K562 (cell line): ENCODE measurements around a stretch of chr7.

GRCh38 chr7:149880-150329 is 42.5 kb upstream of the FAM20C start:
- RAMPAGE, long total RNA = no peak
- RRBS = 68% methylated on average over 4 of the region's 23 CpGs
PRO-cap:
- standard = no peak
- CoPRO, capped RNA only, 2 experiments = no peak in any of the 2 experiments
- CoPRO, capped and uncapped RNA, 2 experiments = no peak in any of the 2 experiments
- CoPRO, uncapped RNA only, 2 experiments = no peak in any of the 2 experiments
CAGE:
- cytosol, long polyA plus RNA = no peak
- long polyA plus RNA = no peak
- nucleolus, long total RNA = no peak
- nucleus, long polyA plus RNA = no peak

- RAMPAGE, long total RNA = no peak
- RRBS = no CpG with 5 or more reads among the region's 16 CpGs
PRO-cap:
- standard = no peak
- CoPRO, capped RNA only, 2 experiments = no peak in any of the 2 experiments
- CoPRO, capped and uncapped RNA, 2 experiments = no peak in any of the 2 experiments
- CoPRO, uncapped RNA only, 2 experiments = no peak in any of the 2 experiments
CAGE:
- cytosol, long polyA plus RNA = no peak
- long polyA plus RNA = no peak
- nucleolus, long total RNA = no peak
- nucleus, long polyA plus RNA = no peak
These were observed 20.7 kb downstream of the FAM20C start for GRCh38 chr7:212969-213605.

DNA sequence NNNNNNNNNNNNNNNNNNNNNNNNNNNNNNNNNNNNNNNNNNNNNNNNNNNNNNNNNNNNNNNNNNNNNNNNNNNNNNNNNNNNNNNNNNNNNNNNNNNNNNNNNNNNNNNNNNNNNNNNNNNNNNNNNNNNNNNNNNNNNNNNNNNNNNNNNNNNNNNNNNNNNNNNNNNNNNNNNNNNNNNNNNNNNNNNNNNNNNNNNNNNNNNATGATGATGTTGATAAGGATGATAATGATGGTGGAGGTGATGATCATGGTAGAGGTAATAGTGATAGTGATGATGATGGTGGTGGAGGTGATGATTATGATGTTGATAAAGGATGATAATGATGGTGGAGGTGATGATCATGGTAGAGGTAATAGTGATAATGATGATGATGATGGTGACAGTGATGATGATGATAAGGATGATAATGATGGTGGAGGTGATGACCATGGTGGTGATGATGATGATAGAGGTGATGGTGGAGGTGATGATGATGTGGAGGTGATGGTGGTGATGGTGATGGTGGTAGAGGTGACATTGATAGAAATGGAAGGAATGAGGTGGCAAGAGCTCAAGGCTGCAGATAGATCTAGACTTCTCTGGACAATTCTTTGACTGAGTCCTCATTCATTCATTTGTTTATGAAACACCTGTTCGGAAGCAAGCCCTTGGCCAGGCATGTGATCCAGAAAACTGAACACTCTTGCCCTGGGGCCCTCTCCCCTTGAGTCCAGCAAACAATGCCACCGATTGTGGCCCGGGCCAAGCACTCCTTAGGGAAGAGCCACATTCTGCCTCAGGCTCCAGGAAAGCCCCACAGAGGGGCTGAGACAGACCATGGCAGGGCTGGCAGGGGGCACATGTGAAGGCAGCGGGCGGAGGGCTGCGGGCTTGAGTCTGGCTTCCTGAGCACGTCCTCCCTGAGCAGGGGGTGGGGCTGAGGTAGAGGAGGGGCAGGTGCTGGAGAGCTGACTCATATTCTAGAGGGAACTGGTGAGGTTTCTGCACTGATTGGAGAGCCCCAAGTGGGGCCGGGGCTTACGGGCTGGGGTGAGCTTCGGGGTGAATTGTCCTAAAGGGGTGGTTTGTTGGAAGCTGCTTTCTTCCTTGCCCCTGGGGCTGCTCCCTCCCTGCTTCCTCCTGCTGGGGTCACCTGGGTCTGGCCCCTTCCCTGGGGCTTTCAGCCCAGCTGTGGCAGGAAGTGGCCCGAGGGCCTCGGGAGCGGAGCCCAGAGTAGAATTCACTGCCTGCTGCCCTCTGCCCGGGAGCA is 48.1 kb downstream of the FAM20C start:
- RAMPAGE, long total RNA = no peak
- RRBS = no CpG with 5 or more reads among the region's 14 CpGs
PRO-cap:
- standard = no peak
- CoPRO, capped RNA only, 2 experiments = no peak in any of the 2 experiments
- CoPRO, capped and uncapped RNA, 2 experiments = no peak in any of the 2 experiments
- CoPRO, uncapped RNA only, 2 experiments = no peak in any of the 2 experiments
CAGE:
- cytosol, long polyA plus RNA = no peak
- long polyA plus RNA = no peak
- nucleolus, long total RNA = no peak
- nucleus, long polyA plus RNA = no peak

DNA sequence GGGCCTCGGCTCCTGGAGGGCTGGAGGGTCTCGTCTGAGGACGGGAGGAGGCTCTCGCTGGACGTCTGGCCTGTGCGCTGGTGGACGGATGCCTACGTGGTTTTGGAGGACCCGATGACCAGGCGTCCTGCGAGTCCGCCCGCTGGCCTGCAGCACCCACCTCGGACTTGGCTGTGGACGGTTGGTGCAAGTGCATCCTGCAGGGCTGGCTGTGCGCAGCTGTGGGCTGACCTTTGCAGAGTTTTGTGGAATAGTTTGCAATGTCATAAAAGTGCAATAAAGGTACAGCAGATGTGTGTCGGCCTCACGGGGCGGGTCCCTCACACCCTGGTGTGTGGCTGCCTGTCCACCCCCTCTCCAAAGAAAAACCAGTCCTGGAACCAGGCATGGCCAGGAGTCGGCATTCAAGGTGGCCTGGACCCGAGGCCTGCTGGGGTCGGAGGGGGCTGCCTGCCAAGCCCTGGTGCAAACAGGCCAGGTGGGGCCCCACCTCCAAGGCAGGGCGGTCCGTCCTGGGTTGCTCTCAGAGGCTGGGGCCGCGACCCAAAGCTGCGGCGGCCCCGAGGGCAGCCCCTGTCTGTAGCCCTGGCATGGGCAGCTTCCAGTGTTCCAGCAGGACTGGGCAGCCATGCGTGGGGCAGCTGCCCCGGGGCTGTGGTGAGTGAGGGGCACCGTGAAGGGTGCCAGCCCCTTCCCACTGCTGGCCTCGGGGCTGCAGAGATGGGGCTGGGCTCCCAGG is 29.4 kb upstream of the FOXL3 start:
- RAMPAGE, long total RNA = no peak
- RRBS = no CpG with 5 or more reads among the region's 33 CpGs
PRO-cap:
- standard = no peak
- CoPRO, capped RNA only, 2 experiments = no peak in any of the 2 experiments
- CoPRO, capped and uncapped RNA, 2 experiments = no peak in any of the 2 experiments
- CoPRO, uncapped RNA only, 2 experiments = no peak in any of the 2 experiments
CAGE:
- cytosol, long polyA plus RNA = no peak
- long polyA plus RNA = no peak
- nucleolus, long total RNA = no peak
- nucleus, long polyA plus RNA = no peak

DNA sequence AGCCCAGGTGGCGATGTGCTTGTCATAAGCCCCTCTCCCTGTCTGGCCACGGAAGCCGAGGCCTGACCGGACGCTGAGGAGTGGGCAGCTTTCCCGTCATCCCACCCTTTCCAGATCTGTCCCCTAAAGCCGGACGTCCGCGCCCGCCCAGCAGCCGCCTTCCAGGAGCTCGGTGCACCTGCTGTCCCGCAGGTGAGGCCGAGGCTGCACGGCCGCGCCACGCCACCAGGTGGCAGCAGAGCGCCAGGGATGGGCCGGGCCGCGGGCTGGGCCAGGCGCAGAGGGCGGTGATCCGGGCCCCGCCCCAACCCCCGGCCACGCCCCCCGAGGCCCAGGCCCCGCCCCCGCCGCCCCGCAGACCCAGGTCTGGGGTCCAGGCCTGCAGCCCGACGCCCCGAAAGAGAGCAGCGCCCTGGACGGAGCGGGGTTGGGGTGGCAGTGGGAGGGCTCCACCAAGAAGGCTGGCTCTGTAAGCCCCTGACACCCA is 32.1 kb downstream of the FOXL3 start:
- RAMPAGE, long total RNA = no peak
- RRBS = 8% methylated on average over 10 of the region's 40 CpGs
PRO-cap:
- standard = no peak
- CoPRO, capped RNA only, 2 experiments = no peak in any of the 2 experiments
- CoPRO, capped and uncapped RNA, 2 experiments = no peak in any of the 2 experiments
- CoPRO, uncapped RNA only, 2 experiments = no peak in any of the 2 experiments
CAGE:
- cytosol, long polyA plus RNA = no peak
- long polyA plus RNA = no peak
- nucleolus, long total RNA = no peak
- nucleus, long polyA plus RNA = no peak

- RAMPAGE, long total RNA = no peak
- RRBS = no CpG with 5 or more reads among the region's 8 CpGs
PRO-cap:
- standard = no peak
- CoPRO, capped RNA only, 2 experiments = no peak in any of the 2 experiments
- CoPRO, capped and uncapped RNA, 2 experiments = no peak in any of the 2 experiments
- CoPRO, uncapped RNA only, 2 experiments = no peak in any of the 2 experiments
CAGE:
- cytosol, long polyA plus RNA = no peak
- long polyA plus RNA = no peak
- nucleolus, long total RNA = no peak
- nucleus, long polyA plus RNA = no peak
These were observed 36.8 kb downstream of the FOXL3 start for GRCh38 chr7:326721-327299.

DNA sequence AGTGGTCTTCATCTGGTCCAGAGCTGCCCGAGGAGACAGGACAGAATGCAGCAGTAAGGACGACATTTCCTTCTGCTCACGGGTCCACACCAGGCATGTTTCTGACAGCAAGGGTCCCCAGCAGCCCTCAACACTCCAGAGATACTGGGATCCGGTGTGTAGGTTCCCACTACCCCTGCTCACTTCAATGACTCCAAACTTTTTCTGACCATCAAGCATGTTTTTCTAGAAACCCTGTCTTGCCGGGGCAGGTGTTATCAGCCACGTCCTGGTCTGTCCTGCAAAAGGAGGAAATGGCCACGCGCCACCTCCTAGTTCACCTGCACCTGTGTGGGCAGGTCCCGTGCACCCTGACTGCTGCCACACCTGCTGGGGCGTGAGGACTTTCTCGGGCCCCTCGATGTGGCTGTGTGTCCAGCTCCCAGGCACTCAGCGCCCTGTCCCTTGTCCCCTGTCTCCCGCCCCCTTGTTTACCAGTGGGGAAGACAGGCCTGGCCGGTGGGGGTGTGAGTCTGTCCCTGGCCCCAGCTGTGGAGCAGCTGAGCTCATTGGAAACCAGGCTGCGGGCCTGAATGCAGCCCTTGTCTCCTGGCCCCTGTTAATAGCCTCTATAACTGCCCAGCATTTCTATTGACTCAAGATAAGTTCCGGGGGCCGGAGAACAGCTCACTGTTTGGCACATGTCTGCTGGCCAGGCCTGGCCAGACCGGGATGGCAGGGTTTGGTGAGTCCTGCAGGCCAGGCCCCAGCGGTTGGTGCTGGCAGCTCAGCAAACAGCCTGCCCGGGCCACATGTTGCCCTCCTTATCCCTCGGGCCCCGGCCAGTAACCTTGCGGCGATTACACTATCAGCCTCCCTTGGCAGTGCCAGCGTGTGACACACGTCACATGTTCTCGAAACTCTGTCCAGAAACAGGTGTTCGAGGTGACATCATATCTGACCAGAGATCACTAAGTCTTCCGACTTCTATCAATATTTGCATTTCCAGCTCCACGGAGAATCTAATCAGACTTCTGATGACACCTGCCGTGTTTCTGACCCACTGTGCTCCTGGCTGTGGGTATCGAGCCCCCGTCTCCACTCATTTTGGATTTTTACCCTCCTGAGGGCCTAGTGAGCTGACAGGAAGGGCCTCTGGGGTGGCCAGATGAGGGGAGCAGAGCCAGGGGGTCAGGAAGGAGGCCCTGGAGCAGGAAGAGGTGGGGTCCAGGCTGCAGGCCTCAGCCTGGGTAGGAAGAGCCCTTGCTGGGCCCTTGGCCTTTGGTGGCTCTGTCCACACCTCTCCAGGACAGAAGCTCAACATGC is 52.1 kb downstream of the FOXL3 start:
- RAMPAGE, long total RNA = no peak
- RRBS = 40% methylated on average over 7 of the region's 34 CpGs
PRO-cap:
- standard = no peak
- CoPRO, capped RNA only, 2 experiments = no peak in any of the 2 experiments
- CoPRO, capped and uncapped RNA, 2 experiments = no peak in any of the 2 experiments
- CoPRO, uncapped RNA only, 2 experiments = no peak in any of the 2 experiments
CAGE:
- cytosol, long polyA plus RNA = no peak
- long polyA plus RNA = no peak
- nucleolus, long total RNA = no peak
- nucleus, long polyA plus RNA = no peak

DNA sequence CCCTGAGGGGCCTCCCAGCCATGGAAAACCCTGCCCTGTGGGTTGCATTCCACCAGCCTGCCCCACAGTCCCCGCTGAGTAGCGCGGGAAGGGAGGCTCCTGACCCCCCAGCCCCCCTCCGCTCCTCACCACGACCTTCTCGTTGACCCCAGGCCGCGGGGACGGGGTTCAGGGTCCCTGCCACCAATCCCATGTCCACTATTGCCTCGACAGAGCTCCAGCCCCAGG is 57.7 kb downstream of the FOXL3 start:
- RAMPAGE, long total RNA = no peak
- RRBS = no CpG with 5 or more reads among the region's 10 CpGs
PRO-cap:
- standard = no peak
- CoPRO, capped RNA only, 2 experiments = no peak in any of the 2 experiments
- CoPRO, capped and uncapped RNA, 2 experiments = no peak in any of the 2 experiments
- CoPRO, uncapped RNA only, 2 experiments = no peak in any of the 2 experiments
CAGE:
- cytosol, long polyA plus RNA = no peak
- long polyA plus RNA = no peak
- nucleolus, long total RNA = no peak
- nucleus, long polyA plus RNA = no peak

DNA sequence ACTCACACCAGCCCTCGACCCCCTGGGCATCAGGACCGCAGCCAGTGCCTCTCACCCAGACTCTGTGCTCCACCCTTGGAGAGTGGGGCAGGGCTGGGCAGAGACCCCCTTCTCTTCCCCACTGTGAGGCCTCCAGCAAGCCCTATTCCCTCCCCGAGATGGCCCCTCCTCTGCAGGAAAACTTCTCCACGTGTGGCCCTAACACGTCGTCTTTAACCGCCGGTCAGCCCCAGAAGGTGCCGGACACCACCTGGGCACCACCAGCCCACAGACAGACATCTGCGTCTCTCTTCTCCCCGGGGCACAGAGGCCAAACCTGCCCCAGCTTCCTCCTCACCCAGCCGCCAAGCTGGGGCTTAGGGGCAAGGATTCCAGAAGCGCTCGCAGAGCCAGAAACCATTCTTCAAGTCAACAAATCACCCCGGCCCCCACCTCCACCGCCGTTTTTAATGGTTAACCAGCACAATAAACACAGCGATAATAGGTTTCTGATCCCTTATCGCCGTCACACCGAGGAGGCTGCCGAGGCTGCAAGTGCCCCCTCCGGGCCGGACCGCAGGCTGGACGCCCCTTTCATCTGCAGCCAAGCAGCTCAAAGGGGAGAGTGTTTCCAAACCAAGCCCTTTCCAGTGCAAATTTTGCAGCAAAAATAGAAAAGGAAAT is 82.9 kb downstream of the FOXL3 start:
- RAMPAGE, long total RNA = no peak
- RRBS = 30% methylated on average over 3 of the region's 26 CpGs
PRO-cap:
- standard = no peak
- CoPRO, capped RNA only, 2 experiments = no peak in any of the 2 experiments
- CoPRO, capped and uncapped RNA, 2 experiments = no peak in any of the 2 experiments
- CoPRO, uncapped RNA only, 2 experiments = no peak in any of the 2 experiments
CAGE:
- cytosol, long polyA plus RNA = no peak
- long polyA plus RNA = no peak
- nucleolus, long total RNA = no peak
- nucleus, long polyA plus RNA = no peak

GRCh38 chr7:455408-455960 is 64.2 kb downstream of the PDGFA start:
- RAMPAGE, long total RNA = no peak
- RRBS = 5% methylated on average over 7 of the region's 32 CpGs
PRO-cap:
- standard = no peak
- CoPRO, capped RNA only, 2 experiments = no peak in any of the 2 experiments
- CoPRO, capped and uncapped RNA, 2 experiments = no peak in any of the 2 experiments
- CoPRO, uncapped RNA only, 2 experiments = no peak in any of the 2 experiments
CAGE:
- cytosol, long polyA plus RNA = no peak
- long polyA plus RNA = no peak
- nucleolus, long total RNA = no peak
- nucleus, long polyA plus RNA = no peak

DNA sequence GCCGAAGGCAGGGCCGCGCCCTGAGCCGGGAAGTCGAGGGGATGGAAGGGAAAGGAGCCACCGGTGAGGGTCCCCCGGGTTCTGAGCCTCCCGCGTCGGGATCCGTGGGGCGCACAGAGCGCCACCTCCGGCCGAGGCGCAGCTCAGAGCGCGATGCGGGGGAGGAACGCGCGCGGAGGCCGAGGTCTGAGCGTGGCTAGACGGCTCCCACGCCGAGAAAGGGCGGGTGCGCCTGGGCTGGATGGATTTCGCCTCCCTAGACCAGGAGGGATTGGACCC is 856 bp upstream of the PDGFA start:
- RAMPAGE, long total RNA = no peak
- RRBS = 9% methylated on average over 10 of the region's 31 CpGs
PRO-cap:
- standard = bidirectional peak, plus-strand start at position 197 of the sequence, minus-strand start at position 155 of the sequence
- CoPRO, capped RNA only, 2 experiments = no peak in any of the 2 experiments
- CoPRO, capped and uncapped RNA, 2 experiments = no peak in any of the 2 experiments
- CoPRO, uncapped RNA only, 2 experiments = no peak in any of the 2 experiments
CAGE:
- cytosol, long polyA plus RNA = no peak
- long polyA plus RNA = no peak
- nucleolus, long total RNA = no peak
- nucleus, long polyA plus RNA = no peak

- RAMPAGE, long total RNA = no peak
- RRBS = 63% methylated on average over 14 of the region's 35 CpGs
PRO-cap:
- standard = no peak
- CoPRO, capped RNA only, 2 experiments = no peak in any of the 2 experiments
- CoPRO, capped and uncapped RNA, 2 experiments = no peak in any of the 2 experiments
- CoPRO, uncapped RNA only, 2 experiments = no peak in any of the 2 experiments
CAGE:
- cytosol, long polyA plus RNA = no peak
- long polyA plus RNA = no peak
- nucleolus, long total RNA = no peak
- nucleus, long polyA plus RNA = no peak
These were observed 19.7 kb upstream of the PDGFA start for GRCh38 chr7:539103-540019.

DNA sequence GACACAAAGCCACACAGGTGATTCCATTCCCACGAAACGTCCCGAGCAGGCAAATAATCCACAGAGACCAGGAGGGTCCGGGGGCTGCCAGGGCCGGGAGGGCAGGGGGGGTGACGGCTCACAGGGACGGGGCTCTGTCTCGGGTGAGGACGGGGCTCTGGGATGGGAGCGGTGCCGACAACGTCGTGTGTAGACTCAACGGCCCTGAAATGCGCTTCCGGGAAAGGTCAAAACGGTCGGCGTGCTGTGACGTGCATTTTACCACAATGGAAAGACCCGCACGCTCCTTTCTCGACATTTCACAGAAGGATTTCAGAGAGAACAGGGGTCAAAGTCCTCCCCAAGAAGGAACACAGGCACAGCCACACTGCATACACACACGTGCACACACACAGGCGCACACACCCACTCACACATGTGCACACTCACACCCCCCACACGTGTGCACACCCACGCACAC is 63.3 kb upstream of the PDGFA start:
- RAMPAGE, long total RNA = no peak
- RRBS = no CpG with 5 or more reads among the region's 27 CpGs
PRO-cap:
- standard = no peak
- CoPRO, capped RNA only, 2 experiments = no peak in any of the 2 experiments
- CoPRO, capped and uncapped RNA, 2 experiments = no peak in any of the 2 experiments
- CoPRO, uncapped RNA only, 2 experiments = no peak in any of the 2 experiments
CAGE:
- cytosol, long polyA plus RNA = no peak
- long polyA plus RNA = no peak
- nucleolus, long total RNA = no peak
- nucleus, long polyA plus RNA = no peak

GRCh38 chr7:608367-608717 is 88.7 kb upstream of the PDGFA start:
- RAMPAGE, long total RNA = no peak
- RRBS = no CpG with 5 or more reads among the region's 2 CpGs
PRO-cap:
- standard = no peak
- CoPRO, capped RNA only, 2 experiments = no peak in any of the 2 experiments
- CoPRO, capped and uncapped RNA, 2 experiments = no peak in any of the 2 experiments
- CoPRO, uncapped RNA only, 2 experiments = no peak in any of the 2 experiments
CAGE:
- cytosol, long polyA plus RNA = no peak
- long polyA plus RNA = no peak
- nucleolus, long total RNA = no peak
- nucleus, long polyA plus RNA = no peak

DNA sequence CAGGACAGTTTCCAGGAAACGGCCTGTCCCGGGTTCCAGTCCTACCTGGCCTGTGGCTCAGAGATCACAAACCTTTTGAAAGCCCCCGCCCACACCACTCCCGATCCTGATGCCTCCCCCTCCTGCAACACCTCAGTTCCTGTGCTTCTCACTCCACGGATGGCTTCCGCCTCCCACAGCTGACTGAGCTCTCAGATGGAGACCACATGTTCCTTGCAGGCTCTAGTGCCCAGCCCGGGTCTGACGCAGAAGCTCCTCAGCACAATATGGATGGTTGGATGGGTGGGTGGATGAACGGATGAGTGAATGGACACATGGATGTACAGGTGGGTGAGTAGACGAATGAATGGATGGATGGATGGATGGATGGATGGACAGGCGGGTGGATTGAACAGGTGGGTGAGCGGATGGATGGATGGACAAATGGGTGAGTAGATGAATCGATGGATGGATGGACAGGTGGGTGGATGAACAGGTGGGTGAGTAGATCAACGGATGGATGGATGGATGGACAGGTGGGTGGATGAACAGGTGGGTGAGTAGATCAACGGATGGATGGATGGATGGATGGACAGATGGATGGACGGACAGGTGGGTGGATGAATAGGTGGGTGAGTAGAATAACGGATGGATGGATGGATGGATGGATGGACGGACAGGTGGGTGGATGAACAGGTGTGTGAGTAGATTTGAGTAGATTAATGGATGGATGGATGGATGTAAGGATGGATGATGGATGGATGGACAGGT is 92.0 kb upstream of the PDGFA start:
- RAMPAGE, long total RNA = no peak
- RRBS = no CpG with 5 or more reads among the region's 18 CpGs
PRO-cap:
- standard = no peak
- CoPRO, capped RNA only, 2 experiments = no peak in any of the 2 experiments
- CoPRO, capped and uncapped RNA, 2 experiments = no peak in any of the 2 experiments
- CoPRO, uncapped RNA only, 2 experiments = no peak in any of the 2 experiments
CAGE:
- cytosol, long polyA plus RNA = no peak
- long polyA plus RNA = start-site peak on the plus strand centred at position 506 of the sequence, 579 bp wide, 24 and 23 reads in 2 replicates
- nucleolus, long total RNA = no peak
- nucleus, long polyA plus RNA = no peak

- RAMPAGE, long total RNA = no peak
- RRBS = no CpG with 5 or more reads among the region's 7 CpGs
PRO-cap:
- standard = no peak
- CoPRO, capped RNA only, 2 experiments = no peak in any of the 2 experiments
- CoPRO, capped and uncapped RNA, 2 experiments = no peak in any of the 2 experiments
- CoPRO, uncapped RNA only, 2 experiments = no peak in any of the 2 experiments
CAGE:
- cytosol, long polyA plus RNA = no peak
- long polyA plus RNA = no peak
- nucleolus, long total RNA = no peak
- nucleus, long polyA plus RNA = no peak
These were observed 98.8 kb upstream of the PDGFA start for GRCh38 chr7:618433-618833.

GRCh38 chr7:771044-771988 is 44.2 kb upstream of the PRKAR1B start:
- RAMPAGE, long total RNA = no peak
- RRBS = no CpG with 5 or more reads among the region's 25 CpGs
PRO-cap:
- standard = no peak
- CoPRO, capped RNA only, 2 experiments = no peak in any of the 2 experiments
- CoPRO, capped and uncapped RNA, 2 experiments = no peak in any of the 2 experiments
- CoPRO, uncapped RNA only, 2 experiments = no peak in any of the 2 experiments
CAGE:
- cytosol, long polyA plus RNA = no peak
- long polyA plus RNA = no peak
- nucleolus, long total RNA = no peak
- nucleus, long polyA plus RNA = no peak

GRCh38 chr7:847749-848194 is 15.5 kb downstream of the SUN1 start:
- RAMPAGE, long total RNA = no peak
- RRBS = 97% methylated on average over 6 of the region's 29 CpGs
PRO-cap:
- standard = no peak
- CoPRO, capped RNA only, 2 experiments = no peak in any of the 2 experiments
- CoPRO, capped and uncapped RNA, 2 experiments = no peak in any of the 2 experiments
- CoPRO, uncapped RNA only, 2 experiments = no peak in any of the 2 experiments
CAGE:
- cytosol, long polyA plus RNA = no peak
- long polyA plus RNA = no peak
- nucleolus, long total RNA = no peak
- nucleus, long polyA plus RNA = no peak